LHCN-M2 (cell line): ENCODE results near the gene FBXO5.

DNA sequence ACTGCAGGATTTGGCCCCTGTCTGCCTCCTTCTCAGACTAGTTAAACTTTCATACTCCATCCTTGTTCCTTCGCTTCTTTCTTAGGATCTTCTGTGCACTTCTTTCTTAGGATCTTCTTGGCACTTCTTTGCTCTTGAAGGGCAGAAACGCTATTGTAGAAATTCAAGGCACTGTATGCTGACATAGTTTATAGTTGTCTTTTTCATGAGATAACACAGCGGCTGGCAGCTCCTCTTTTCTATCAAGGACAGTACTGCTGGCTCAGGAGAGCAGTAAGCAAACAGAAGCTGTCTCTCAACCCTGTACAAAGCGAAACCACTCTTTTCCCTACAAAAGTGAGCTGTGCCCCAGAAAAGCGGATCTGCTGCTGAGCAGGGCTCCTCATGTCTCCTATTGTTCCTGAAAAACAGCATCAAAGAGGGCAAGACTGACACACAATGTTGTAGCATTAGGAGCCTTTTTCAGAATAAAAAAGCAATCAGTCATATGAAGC is 255.7 kb downstream of the ESR1 start:
- RAMPAGE, long total RNA = no peak

DNA sequence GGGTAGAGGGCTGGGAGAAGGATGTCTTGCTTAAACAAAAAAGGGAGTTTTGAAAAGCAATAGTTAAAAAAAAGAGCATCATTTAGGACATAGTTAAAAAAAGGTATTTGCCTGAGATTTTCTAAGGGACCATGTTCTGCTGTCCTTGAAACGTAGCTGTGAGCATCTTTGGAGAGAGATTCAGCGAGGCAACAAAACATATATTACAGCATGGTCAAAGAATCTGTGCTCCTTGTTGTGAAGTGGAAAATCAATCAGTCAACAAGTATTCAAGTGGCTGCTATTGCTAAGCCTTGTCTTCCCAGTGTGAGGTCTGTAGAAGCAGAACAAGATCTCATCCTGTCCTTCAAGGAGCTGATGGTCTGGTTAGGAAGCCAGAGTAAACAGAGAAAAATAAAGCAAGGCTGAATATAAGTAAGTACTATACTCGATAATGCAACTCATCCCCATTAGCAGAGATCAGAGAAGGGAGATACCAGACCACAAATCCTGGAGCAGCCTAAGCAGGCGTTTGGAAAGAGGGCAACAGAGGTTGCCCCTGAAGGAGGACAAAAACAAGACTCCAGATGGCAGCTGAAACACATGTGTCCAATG is 392.2 kb downstream of the SYNE1 start:
- RAMPAGE, long total RNA = no peak

DNA sequence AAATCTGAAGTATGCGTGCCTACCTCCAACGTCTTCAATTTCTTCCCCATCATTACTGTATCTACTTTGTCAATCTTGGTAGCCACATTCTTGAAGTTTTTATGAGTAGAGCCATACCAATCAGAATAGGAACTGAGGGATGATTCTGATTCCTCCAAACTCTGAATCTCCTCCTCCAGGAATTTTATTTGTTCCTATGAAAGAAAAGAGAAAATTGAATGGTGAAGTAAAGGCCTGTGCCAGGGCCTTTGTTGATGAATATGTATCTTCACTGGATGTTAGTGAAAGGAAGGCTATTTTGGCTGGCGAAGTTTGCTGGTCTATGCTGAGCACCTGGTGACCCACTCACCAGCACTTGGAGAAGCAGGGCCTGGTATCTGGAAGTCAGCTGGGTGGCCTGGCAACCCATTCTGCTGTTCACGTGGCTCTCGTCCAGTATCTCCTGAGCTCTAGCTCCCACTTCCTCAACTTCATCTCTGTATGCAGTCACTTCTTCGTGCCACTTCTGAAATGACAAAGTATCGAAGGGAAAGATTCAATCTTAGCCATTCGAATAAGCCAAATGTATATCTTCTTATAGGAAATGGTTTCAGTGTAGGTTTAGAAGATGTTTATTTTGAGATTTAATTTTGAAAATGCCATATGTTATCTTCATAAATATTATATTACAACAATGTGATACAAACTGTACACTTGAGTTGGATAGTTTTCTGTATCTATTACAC is 283.8 kb downstream of the SYNE1 start:
- RAMPAGE, long total RNA = no peak

DNA sequence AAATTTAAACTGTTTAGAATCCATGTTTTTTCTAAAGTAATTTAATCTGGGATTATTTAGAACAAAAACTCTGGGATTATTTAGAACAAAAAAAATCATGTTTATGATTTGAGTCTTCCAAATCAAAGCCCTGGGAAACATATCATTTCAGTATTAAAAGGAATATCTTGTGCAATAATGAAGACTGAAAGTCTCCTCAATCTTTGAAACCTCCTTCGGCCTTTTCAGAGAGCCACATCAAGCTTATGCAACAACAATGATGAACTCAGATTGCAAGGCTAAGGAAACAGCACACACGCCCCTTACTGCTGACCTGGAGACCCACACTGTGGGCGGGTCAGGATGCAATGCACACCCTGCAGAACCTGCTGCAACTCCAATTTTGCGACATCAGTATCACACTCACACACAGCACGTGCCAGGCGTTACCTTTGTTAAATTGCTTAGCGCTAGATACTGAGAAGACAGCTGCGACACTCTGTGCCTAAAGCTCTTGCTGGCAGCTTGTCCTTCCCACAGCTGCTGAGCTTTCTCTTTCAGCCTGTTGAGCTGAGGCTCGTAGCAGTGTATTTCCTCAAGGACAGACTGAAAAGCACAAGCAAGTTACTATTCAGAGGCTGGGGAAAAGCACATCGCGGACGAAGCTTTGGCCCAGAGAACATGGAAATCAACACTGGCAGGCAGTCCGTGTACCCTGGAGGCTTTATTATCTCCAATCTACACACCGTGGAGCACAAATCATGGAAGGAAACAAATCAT is 268.4 kb downstream of the SYNE1 start:
- RAMPAGE, long total RNA = no peak

GRCh38 chr6:152471829-152472203 is 165.3 kb downstream of the SYNE1 start:
- RAMPAGE, long total RNA = no peak

DNA sequence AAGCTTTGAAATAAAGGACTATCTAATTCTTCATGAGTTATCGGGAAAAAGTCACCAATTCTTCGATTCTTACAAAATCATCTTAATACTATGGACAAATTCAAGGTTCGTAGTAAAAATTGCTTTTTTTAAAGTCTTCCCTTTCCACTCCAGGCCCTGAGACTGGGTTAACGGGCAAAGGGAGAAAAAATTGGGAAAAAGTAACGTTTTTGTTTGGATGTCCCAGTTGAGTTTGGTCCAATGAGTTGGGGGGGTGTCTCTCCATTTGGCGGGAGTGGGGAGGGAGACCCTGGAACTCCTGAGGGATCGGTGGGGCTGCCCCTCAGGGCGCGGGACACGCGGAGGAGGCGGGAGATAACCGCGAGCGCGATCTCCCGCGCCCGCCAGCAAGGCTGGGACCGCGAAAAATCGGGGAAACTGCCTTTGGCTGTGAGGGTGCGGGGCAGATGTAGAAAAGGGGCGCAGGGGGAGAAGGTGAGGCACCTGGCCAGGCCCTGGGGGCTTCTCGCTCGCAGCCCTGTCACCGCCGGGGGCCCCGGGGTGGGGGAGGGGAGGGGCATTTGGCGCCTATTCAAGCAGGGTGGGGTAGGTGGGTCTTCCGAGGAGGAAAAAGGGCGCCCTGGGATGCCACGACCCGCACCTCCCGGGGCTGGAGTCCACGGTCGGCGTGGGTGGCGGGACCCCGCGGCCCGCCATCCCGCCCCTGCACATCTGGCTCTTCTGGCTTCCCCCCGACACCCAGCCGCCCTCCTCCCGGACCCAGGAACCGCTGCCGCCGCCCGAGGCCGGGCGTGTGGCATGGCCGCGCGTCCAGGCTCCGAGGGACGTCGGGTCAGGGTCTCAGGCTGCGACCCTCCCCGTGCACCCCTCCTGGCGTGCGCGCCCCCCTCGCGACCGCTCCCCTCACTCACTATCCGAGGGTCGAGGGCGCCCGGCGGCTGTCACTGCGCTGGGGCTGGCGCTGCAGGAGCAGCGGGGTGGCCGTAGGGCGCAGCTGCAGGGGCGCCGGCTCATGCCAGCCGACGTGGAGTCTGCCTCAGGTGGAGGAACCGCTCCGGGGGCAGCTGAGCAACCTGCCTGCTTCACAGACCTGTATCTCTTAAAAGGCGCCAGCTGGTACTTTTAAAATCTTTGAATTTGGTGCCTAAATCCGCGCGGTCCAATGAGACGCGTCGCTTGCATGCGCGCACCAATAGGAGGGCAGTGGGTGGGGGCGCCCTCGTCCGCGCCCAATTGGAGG is at the start of gene FBXO5:
FBXO5 (minus strand) TSS at position 1,096 of the 1,240 bp plus-strand sequence.
- RAMPAGE, long total RNA = start-site peak on the minus strand centred at position 1,094 of the sequence, 5 bp wide, 67 reads

DNA sequence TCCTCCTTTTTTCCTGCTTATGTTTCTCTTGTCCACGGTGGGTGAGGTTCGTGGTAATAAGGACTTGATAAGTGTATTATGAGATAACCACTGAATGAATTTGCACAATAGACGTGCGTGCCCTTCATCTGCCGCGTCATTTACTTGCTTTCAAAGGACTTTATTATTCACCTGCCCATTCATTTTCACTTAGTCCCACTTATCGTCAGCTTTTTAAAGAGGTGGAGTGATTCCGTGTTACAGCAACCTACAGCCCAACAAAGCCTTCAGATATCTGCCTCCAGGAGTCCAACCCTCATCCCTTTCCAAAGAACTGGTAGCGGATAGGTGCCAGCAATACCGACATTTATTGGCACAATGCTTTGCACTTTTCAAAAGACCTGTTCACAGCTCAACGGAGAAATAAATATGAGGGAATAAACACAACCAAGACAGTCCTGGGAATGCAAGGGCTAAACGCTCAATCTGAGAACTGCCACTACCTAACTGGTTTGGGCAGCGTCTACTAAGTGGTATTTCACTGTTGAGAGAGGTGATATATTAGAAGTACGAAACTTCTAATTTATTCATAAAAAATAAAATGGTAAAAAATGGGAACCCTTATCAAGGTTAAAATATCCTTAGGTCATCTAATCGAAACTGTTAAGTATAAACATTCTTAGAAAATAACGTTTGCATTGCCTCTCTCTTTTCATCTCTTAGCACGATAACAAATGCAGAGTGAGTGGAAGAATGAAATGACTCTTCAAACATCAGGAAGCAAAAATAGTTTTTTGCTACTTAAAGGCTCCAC is 905 bp upstream of the MTRF1L start:
- RAMPAGE, long total RNA = no peak

DNA sequence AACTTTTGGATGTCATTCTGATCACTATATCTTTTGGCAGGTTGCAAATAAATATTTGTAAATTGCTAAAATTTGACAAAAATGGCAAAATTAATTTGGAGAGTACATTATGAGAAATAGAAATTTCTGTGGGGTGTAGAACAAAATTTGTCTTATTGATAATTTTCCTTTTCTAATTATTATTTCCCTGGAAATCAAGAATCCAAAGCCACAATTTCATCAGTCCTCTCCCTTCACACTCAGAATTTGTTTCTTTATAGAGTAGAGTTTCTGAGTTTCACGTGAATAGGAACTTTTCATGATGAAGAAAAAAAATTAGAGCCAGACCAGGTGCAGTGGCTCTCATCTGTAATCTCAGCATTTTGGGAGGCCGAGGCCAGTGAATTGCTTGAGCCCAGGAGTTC is 59.6 kb downstream of the OPRM1 start:
- RAMPAGE, long total RNA = no peak

- RAMPAGE, long total RNA = no peak
Measured at GRCh38 chr6:154267600-154267963, 89.0 kb downstream of the IPCEF1 start.

DNA sequence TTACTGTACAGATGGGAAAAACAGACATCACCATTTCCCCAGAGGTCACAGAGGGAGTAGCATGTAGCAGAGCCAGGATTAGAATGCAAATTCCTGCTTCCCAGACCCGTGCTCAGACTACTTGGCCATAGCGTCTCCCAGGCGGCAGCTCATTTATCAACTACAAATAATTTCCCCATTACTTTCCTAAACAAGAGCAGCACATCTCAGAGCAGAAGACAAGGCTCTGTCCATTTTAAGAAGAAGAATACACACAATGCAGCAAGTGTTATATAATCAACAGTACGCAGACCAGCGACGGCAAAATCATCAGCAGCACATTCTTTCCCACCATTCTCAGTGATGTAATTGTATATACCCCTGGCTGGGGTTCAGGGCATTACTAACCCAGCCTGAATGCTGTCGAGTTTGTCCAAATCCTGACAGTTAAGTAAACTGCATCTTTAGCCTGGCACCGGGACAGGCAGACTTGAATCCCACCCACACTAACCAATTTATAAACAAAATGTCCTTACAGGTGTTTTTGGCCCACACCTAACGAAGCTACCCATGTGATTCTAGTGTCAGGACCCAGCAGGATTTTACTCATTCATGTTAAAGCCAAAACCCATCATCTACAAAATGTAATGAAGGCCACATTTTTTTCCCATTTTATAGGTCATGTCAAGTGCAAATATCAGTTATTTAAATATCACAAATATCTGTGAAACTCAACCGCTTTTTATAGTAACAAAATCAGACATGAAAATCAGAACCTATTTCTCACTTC is 61.8 kb downstream of the CNKSR3 start:
- RAMPAGE, long total RNA = no peak

DNA sequence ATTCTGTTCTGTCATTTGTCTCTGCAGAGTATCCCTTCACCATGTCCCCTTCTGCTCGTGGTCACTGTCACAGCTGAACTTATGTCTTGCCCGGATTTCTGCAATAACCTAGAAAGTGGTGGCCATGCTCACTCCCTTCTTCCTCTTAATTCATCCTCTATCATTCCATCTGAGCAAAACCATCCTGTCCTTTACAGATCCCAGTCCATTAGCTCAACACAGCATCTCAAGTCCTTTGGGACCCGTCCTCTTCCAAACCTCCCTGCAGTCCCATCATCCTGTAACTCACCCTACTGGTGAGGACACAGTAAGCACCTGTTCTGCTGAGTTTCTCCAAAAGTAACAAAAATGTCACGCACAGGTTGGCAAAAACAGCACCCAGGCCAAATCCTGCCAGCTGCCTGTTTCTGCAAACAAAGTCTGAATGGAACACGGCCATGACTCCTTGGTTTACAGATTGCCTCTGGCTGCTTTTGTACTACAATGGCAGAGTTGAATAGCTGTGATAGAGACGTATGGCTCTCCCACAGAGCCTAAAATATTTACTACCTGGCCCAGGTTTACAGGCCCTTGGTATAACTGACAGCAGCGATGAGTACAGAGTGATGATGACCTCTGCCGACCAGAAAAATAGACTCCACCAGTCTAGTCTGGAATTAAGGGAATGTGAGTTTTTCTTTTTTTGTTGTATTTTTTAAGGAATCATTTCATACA is 52.7 kb downstream of the CNKSR3 start:
- RAMPAGE, long total RNA = no peak

GRCh38 chr6:154477697-154479152 is 32.3 kb downstream of the CNKSR3 start:
- RAMPAGE, long total RNA = no peak

DNA sequence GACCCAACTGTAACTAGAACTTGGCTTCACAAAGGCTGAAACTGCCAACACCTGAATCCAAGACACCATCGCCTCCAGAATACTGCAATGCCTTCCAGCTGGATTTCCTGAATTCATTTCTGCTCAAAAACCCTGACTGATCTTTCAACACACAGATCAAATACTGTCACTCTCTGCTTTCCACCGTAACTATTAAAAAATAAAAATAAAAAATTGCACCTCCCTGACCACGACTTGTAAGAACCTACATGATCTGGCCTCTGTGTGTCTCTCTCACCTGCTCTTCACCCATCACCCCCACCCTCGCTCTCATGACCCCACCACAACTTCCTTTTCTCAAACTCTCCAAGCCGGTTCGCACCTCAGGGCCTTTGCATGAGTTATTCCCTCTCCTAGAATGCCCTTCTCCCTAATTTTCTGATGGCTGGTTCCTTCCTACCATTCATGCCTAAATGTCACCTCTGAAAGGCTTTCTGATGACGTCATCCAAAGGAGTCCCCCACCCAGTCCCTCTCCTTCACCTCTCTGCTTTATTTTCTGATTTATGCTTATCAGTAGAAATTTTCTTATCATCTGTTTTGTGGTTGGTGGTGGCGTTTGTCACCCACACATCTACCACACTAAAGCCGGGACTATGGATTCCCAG is 9.2 kb downstream of the CNKSR3 start:
- RAMPAGE, long total RNA = no peak

DNA sequence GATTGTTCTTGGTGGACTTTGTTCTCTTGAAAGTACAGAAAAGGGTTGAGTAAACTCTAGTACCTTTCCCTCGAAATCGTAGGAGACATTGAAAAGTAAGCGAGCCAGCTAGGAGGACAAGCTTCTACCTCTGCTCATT is 1.5 kb downstream of the CNKSR3 start:
- RAMPAGE, long total RNA = no peak

GRCh38 chr6:154606150-154606957 is 95.9 kb upstream of the CNKSR3 start:
- RAMPAGE, long total RNA = no peak

DNA sequence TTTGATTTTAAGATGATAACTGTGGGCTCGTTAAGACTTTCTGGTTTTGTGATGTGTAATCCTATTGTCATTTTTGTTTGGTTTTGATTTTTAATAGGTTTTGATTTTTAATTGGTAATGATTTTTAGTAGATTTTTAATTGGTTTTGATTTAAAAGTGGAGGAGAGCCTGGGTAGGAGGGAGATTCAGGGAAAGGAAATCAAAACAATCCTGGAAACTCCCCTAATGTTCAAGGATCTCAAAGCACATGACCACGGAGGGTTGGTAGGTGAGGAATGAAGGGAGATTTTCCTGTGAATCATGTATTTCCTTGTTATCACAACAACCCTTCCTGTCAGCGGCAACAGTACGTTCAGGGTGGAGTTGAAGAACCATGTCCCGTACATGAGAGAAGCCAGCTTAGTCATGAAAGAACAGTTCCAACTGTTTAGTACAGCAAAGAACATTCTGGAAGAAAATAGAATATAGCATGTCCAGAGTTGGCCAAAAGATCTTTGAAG is 79.4 kb upstream of the SCAF8 start:
- RAMPAGE, long total RNA = no peak

DNA sequence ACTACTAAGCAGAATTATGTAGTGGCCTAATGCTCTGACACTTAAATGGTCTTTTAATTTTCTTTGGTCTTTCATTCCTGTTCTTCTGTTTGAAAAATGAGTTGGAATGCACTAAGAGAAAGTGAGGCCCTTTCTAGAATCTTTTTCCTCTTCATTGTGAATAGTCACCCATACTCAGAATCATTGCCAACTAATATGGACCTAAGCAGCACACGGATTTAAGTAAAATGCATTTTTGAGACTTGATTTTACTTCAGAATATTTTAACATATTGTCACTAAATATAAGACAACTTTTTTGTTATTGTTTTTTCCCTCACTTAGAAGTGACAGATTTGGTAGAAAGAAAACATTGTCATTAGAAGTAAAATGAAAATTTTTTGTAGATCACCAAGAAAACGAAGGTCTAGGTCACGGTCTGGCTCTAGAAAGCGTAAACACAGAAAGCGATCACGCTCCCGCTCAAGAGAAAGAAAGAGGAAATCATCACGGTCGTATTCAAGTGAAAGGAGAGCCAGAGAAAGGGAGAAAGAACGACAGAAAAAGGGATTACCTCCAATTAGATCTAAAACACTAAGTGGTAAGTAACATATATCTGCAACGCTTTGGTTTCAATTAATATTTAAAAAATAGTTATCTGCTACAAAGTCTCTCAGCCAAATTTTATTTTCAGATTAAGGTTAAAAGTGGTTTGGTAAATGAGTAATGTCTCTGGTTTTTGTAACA is 76.6 kb downstream of the SCAF8 start:
- RAMPAGE, long total RNA = no peak

DNA sequence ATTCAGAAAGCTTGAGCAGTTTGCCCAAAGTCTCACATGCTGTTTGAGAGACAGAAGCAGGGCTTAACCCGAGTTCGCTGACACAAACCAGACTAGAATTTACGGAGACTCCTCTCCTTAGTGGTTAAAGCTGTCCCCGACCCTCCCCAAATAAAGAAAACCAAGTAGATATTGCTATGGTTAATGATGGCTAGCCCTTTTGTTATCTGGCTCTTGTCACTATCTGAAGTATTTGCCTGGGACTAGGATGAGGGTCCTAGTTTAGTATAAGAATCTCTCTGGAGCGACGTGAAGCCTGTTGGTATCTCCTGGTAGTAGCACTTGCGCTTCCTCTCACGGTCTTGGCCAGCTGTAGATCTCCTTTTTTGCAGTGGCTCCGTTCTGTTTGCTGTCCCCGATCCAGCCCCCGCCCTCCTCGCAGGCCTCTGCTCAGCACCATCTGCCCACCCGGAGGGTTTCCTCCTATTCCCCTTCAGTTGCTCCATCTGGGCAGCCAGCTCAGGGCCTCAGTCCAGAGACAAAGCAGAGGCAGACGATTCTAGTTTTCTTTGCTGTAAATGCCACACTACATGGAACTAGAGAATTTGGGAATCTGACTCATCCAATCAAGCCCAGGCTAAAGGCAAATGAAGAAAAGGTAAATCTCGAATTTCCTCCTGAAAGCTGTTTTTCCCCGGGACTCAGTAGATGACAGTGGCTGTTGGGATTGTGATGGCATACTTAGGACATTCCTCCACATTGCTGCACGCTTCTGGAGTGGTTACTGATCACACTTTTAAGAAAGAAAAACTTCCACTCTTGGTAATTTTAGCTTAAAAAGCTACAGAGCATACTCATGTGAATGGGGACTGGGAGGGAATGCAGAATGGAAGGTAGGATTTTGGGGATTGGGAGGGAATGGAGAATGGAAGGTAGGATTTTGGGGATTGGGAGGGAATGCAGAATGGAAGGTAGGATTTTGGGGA is 126.6 kb downstream of the TIAM2 start:
- RAMPAGE, long total RNA = no peak

- RAMPAGE, long total RNA = no peak
Measured at GRCh38 chr6:155418033-155418544, 37.5 kb downstream of the NOX3 start.

GRCh38 chr6:155528846-155529522 is 73.3 kb upstream of the NOX3 start:
- RAMPAGE, long total RNA = no peak